LHCN-M2 (cell line): ENCODE measurements around the genes IRAK3 and IL26.

GRCh38 chr12:66188826-66189884 lies at the start of gene IRAK3:
Gene IRAK3, plus strand, starts transcription at chr12:66189214.
- RAMPAGE, long total RNA: no peak

DNA sequence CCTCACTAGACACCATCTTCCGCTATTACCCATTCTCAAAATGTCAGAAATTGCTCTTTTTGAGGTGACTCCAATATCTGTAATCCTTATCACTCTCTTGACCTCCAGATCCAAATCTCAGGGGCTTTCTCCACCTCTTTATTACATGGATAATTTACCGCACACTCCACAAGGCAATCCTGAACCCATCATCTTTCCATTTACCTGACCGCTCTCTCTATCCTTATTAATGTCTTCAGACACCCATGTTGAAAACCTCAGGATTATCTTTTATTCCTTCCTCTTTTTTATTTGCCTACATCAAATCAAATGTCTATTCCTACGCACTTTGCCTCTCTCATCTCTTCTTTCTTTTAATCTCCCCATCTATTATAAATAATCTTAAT lies 237.7 kb upstream of the CAND1 start:
- RAMPAGE, long total RNA: no peak

GRCh38 chr12:67284185-67284872 lies 15.2 kb downstream of the CAND1 start:
- RAMPAGE, long total RNA: no peak

- RAMPAGE, long total RNA: no peak
Observed at GRCh38 chr12:67430627-67431771, 161.8 kb downstream of the CAND1 start.

DNA sequence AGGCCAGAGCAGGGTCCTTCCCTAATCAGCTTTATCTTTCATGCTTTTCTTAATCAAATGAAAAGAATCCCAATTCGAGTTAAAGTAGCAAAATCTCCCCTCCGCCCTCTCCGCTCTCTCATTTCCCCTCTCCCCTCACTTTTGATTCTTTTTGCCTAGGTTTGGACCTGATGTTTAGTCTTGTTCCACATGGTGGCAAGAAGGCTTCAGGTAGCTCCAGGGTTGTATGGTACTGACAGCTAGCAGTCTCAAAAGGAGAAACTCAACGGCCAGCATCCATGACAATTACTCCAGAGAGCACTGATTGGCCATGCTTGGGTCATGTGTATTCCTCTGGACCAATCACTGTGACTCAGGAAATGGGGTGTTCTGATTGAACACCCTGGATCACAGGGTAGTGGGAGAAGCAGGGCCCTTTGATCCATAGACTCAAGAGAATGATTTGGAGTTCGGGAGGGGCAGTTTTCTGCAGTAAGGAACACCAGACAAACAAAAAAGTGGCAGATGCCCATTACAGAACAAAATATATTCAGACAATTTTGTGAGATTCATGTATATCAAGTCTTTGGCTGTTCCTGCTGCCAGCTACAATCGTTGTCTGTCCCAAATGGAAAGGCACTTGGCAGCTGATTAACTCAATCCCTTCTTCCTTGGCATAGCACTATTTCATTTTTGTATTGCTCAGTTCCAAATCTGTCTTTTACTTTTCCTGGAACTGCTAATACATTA lies 45.4 kb downstream of the DYRK2 start:
- RAMPAGE, long total RNA: no peak

- RAMPAGE, long total RNA: no peak
Observed at GRCh38 chr12:67747674-67748424, 99.3 kb downstream of the DYRK2 start.

DNA sequence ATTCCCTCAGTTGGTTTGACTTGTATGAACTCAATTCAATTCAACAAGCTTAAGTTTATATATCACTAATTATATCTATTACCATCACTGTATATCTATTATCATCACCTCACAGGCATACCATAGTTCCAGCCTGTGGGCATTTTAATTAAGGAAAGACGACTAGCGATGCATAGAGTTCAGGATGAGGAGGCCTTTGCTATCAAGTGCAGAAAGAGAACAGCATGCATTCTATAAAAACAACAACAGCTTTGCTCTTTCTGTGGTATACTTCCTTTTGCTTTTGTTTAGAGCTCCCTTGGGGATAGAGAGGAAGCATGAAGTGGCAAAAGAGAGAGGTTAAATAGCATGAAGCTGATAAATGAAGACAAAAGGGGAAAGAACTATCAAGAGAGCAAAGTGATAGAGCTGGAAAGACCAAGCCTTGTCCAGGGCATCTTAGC lies 146.9 kb downstream of the IFNG start:
- RAMPAGE, long total RNA: no peak

- RAMPAGE, long total RNA: no peak
Observed at GRCh38 chr12:68225530-68226005, at the start of gene IL26. Gene IL26, minus strand, starts transcription at chr12:68225810.

DNA sequence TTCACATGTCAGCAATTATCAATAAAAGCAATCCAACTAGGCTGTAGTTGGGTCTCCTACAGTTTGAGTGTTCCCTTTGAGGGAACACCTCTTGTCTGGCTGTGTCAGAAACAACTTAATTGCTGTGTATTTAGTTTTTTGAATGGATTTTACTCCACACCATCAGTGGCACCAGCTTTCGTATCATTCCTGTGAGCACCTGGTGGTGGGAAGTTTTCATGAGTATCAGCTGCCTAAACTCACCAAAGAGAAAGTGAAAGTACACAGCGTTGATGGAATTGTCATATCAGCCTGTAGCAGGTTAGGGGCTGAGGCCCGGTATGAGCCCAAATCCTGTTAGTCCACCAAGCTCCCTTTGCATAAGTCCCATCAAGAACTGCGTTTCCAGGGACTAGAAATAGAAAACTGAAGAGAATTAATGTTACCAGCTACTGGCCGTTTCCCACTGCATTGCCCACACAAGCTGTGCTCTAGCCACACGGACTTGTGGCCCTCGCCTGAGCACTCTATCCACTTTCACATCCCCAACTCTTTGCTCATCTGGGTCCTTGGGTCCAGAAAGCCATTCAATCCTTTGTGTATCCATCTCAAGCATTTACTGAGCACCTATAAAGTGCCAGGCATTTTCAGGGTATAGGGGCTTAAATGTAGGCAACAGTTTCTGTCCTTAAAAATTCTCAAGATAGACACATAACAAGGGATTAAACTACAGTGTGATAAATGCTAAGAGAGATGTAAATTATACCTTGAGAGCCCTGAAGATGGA lies 11.1 kb upstream of the IL26 start:
- RAMPAGE, long total RNA: no peak

- RAMPAGE, long total RNA: no peak
Observed at GRCh38 chr12:68319782-68320624, 12.2 kb downstream of the MDM1 start.

DNA sequence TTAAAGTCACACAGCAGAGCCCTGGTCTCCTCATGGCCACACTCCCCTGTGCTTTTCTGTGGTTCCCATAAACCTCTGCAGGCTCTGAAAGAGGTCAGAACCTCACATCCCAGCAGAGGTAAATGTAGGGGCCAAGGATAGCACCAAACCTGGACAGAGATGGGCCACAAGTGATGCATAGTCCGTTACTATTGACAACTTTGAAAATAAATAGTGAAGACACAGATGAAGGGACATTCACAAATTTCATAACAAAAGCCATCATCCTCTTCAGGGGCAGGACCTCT lies 35.6 kb upstream of the MDM1 start:
- RAMPAGE, long total RNA: no peak

- RAMPAGE, long total RNA: no peak
Observed at GRCh38 chr12:68368491-68368869, 36.3 kb upstream of the MDM1 start.

GRCh38 chr12:68539110-68539636 lies 71.5 kb upstream of the RAP1B start:
- RAMPAGE, long total RNA: no peak

DNA sequence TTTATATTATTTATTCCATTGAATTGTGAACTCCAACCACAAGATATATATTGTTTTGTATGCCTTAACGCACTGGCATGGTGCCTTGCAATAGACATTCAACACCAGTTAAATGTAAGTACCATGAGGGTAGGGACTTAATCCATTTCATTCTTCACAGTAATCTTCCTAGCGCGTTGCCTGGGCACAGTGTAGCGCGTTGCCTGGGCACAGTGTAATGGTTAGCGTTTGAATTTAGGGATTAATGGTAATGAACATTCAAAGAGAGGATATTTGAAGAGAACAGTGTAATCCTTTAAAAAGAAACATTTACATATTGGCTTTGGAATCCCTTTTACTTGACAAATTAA lies 2.8 kb downstream of the RAP1B start:
- RAMPAGE, long total RNA: no peak

DNA sequence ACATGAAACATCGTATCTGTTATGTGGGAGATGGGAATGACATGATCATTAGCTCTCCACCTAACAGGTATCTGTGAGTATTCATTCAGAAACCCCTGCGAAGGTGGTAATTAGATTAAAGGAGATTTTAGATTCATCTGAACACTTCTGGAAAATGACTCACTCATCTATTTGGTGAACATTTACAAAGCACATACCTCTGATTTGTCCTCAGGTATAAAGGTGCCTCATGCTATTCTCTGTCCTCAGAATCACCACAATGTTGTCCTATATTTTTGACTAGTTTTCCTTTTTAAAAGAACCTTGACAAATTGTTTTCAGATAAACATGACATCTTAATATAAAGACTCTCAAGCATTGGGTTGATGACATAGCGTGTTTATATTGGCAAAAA lies 132.1 kb upstream of the CPM start:
- RAMPAGE, long total RNA: no peak

DNA sequence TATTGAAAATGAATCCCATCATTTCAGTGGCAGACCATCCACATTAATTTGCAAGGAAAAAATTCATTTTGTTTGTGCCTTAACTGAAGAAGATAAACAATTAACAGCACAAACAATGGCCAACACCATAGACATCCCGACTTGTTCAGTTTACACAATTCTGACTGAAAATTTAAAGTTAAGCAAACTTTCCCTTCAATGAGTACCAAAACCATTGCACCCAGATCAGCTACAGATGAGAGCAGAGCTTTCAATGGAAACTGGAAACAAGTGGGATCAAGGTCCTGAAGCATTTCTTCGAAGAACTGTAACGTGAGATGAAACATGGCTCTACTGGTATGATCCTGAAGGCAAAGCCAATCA lies 138.1 kb upstream of the CPSF6 start:
- RAMPAGE, long total RNA: no peak

GRCh38 chr12:69262128-69262907 lies 22.9 kb downstream of the CPSF6 start:
- RAMPAGE, long total RNA: no peak

DNA sequence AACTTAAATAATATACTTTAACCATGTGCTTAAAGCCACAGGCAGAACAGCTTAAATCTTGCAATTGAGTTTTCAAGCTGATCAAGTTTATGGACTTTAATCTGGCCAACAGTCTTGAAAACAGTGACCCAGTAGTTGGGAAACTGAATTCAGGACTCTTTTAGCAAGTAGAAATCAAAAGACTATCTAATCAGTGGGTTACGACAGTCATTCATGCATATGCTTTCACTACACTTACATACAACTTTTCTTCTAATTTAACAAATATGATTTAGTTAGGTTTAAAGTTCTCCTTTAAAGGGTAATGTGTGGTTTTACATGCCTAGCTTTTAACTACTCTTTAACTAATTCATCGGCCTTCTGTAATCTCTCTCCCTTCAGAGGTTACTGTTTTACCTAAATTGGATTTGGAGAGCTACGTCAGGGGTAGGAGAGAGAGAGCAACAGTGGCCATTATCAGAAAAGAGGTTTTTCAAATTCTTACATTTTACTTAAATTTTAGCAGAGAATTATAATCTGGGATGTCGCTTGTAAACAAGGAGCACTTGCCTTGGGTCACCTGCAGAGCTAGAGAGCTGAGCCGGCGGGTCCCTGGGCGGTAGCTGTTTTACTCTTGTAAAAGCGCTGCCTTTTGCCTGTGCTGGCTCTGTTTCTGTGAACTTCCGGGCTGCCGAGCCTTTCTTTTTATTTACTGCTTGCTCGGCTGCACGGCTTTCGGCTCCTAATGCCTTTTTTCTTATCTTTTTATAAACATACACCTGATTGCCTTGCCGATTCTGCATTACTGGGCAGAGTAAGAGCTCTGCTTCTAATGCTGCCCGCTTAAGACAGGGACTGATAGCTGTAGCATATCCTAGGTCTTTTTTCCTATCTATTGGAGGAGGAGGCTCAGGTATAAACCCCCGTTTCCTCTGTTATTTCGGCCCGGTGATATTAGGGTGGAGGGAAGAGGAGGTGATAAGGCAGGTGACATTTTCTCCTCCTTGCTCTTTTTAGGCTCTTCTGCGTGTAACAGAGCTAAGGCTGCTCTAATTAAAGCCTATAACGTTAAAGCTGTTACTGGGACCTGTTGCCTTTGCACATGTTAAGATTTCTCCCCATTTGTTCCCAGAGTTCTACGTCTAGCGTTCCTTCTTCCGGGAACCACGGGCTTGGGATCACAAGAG lies 17.3 kb upstream of the LYZ start:
- RAMPAGE, long total RNA: no peak

DNA sequence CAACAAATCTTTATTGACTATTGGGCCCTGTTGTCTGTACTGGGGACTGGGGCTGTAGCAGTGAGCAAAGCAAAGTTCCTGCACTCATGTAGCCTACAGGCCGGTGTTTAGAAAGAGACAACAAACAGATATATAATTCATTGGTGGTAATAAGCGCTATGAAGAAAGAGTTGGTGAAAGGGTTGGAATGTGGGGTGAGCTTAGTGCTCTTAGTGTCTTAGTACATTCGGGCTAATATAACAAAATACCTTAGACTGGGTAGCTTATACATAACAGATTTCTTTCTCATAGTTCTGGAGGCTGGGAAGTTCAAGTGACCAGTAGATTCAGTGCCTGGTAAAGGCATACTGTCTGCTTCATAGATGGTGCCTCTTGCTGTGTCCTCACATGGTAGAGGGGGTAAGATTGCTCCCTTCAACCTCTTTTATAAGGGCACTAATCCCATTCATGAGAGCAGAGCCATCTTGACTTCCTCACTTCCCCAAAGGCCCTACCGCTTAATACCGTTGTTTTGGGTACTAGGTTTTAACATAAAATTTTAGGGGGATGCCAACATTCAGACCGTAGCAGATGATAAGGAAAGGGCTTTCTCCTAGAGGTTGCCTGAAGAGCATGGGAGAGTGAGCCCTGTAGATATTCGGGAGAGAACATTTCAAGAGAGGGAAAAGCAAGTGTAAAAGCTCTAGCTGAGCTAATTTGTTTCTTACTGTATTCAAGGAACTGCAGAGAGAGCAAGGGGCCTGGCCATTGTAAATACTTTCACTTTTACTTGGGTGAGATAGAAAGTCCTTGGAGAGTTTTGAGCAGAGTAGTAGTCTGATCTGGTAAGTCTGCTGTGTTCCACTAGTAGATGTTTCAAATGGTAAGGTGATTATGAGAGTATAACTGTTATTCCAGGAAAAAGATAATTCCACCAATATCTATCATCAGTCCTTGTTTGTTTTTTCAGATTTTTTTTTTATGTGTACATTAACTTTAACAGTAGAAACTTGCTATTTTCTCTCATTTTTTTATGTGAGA lies 27.2 kb downstream of the FRS2 start:
- RAMPAGE, long total RNA: no peak

DNA sequence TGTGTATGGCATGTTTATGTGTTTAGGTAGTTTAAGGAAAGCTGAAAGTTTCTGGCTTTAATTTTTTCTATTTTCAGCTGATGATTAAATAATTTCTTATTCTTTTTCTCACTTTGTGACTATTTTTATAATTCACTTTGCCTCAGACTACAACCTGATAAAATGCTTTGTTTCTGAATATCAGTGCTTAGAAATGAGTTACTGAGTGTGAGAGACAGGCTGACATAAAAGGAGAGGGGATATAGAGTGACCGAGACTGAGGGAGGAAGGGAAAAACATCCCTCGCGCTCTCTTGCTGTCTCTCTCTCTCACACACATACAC lies 45.0 kb downstream of the FRS2 start:
- RAMPAGE, long total RNA: no peak